SK-N-DZ (cell line): ENCODE data around the genes GPR6 and METTL24.

RAMPAGE:
- cytosol, long total RNA, result no peak
- nucleus, long total RNA, result no peak
Observed at GRCh38 chr6:109292180-109292969, 89.9 kb downstream of the CD164 start.

DNA sequence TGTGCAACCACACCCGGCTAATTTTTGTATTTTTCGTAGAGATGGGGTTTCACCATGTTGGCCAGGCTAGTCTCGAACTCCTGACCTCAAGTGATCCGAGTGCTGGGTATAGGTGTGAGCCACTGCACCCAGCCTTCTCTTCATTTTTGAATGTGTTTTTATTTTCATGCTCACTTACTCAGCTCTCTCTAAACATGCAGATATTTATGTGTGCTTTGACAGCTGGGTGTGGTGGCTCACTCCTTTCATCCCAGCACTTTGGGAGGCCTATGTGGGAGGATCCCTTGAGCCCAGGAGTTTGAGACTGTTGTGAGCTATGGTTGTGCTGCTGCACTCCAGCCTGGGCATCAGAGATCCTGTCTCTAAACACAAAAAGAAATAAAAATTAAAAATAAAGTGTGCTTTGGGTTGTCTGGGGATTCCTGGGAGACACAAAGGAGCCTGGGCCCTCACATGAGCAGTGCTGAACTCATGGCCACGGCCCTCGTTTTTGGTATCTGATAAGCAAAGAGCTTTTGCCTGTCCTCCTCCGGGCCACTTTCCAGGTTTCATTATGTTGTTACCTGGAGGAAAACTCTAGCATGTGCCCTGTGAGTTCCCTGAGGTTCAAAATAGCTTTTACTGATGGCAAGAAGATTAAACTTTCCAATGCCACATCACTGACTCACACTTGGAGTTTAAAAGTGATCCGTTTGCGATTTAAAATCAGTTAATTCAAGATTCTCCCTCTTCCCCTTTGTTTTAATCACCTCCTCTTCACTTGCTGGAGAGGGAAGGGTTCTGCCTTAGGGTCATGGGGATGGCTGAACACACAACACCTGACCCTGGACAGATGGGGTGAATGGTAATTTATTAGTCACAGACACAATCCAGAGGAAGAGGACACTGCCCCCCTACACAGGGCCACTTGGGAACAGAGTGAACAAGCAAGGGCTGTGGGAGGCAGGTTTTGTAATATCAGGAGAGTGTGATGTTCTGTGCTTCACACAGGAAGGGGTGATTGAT, 78.4 kb downstream of the CD164 start:
RAMPAGE:
- cytosol, long total RNA, result no peak
- nucleus, long total RNA, result no peak

GRCh38 chr6:109313135-109313534, 69.1 kb downstream of the CD164 start:
RAMPAGE:
- cytosol, long total RNA, result no peak
- nucleus, long total RNA, result no peak

RAMPAGE:
- cytosol, long total RNA, result no peak
- nucleus, long total RNA, result no peak
Observed at GRCh38 chr6:109320138-109320486, 62.2 kb downstream of the CD164 start.

RAMPAGE:
- cytosol, long total RNA, result no peak
- nucleus, long total RNA, result no peak
Observed at GRCh38 chr6:109366482-109367270, 15.6 kb downstream of the CD164 start.

GRCh38 chr6:109372911-109373934, 9.0 kb downstream of the CD164 start:
RAMPAGE:
- cytosol, long total RNA, result no peak
- nucleus, long total RNA, result no peak

DNA sequence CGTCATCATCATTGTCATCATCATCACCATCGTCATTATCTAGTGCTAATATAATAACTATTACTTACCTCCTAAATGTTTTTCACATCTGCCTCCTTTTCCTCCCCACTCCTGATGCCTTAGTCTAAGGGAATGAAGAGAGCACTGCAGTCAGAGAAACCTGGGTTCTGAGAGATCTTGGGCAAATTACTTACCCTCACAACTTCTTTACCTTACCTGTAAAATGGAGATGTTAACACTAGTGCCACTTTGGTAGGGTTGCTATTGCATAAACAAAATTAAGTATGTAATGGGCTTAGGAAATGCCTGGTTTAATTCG, 811 bp upstream of the ZBTB24 start:
RAMPAGE:
- cytosol, long total RNA, result no peak
- nucleus, long total RNA, result no peak

DNA sequence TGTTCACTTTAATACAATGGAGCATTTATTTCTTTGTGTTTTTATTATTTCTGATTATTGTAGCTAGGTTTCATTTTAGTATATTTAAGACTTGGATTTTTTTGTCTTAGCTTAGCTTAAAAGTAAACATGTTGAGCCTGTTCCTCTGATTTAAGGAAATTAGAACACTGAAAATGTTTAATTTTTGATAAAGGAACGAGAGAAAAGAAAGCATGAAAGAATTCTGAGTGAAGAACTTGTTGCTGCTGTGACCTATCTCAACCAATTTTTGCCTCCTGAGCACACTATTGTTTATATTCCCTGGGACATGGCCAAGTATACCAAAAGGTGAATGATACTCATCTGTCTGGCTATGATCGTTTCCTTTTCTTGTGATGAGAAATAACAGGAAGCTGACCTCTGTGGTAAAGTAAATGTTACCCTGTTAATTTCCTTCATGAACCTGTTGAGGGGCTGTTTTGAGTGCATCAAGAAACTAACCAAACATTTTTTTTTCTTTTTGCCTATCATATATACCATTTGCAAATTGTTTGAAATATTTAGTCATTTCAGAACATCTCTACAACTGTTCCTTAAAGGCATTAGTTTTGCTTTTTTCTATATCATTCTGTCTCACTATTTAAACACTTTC, 69.1 kb downstream of the FIG4 start:
RAMPAGE:
- cytosol, long total RNA, result no peak
- nucleus, long total RNA, result no peak

DNA sequence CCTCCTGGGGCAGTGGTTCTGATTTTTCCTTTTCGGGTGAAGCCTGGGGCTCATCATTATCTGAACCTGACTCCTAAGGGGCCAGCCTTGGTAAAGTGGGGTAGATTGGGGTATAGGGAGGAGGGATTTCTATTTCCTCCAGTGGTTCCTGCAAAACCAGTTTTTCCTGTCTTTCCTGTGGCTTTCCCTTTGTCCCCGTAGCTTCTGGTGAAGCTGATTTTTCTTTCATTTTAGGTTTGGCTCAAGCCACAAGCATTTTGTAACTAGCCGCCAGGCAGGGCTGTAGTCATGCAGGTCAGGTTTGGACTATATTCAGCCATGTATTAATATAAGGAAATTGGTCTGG, 85.1 kb upstream of the GPR6 start:
RAMPAGE:
- cytosol, long total RNA, result no peak
- nucleus, long total RNA, result no peak

DNA sequence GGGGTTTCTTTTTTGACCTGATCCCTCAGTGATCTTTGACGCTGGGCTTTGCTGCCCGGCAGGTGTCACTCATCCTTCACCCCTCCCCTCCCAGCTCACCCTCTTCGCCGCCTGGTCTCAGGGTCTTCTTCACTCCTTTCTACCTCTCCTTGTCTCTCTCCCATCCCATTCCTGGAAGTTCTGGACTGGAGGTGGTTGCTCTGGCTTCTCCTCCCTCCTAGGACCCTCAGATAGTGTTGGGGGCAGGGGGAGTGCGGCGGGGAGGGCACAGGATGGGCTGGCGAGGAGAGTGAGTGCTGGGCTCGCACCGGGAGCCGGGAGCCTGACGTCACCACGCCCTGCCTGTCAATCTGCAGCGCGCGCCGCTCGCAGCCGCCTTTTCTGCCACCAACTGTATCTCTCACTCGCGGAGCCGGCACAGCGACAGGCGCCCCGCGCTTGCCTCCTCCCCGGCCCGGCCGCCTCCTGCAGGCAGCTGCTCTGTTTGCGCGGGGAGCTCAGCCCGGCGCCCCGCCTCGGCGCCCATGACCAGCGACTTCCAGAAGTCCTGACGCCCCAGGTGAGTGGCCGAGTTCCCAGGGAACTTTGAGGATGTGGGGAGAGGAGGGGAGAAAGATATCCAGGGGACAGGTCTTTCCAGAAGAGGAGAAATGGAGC, at the start of gene GPR6:
Gene GPR6 (plus strand): TSS at position 403 of the 657 bp plus-strand sequence.
RAMPAGE:
- cytosol, long total RNA, result no peak
- nucleus, long total RNA, result no peak

RAMPAGE:
- cytosol, long total RNA, result no peak
- nucleus, long total RNA, result no peak
Observed at GRCh38 chr6:110356424-110357210, 1.5 kb downstream of the METTL24 start.

DNA sequence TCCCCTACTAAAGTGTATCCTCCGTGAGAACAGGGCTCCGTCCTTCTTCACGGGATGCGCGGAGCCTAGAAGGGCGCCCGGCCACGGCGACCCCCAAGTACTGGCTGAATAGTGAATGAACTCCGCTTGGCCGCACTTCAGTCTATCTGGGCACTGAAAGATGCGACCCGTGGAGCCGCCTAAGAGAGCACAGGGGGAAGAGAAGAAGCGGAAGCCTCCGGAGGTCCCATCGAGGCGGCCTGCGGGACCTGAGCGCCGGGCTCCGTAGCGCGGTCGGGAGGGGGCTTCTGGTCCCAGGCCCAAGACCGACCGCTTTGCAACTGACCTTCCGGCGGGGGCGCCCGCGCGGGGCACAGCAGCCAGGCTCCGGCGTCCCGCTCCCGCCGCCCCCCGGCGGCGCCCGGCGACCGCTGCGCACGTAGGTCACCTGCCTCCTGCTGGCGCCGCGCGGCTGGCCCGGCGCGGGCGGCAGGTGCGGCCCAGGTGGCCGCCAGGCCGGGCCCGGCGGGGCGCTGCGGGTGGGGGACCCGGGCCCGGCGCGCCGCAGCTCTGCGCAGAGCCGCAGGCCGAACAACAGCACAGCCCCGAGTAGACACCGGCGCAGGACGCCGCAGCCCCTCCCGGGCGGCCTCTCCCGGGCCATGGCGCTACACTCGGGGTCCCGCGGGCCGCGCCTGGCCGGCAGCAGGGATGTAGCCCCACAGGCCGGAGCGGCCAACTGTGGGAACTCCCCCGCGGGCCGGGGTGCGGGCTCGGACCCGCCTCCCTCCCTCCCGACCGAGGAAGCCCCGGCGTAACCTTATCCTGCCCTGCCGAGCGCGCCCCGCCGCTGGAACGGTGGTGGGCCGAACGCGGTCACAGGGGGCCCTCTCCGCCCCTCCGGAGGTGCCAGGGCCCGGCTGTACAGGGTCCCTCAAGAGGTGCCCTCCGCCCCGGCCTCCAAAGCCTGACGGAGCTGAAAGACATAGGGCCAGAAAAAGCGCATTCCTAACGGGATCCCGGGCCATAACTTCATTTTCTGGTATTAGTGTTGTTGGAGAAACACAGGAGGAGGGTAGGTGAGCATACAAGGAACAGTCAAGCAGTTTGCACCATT, at the start of gene METTL24:
Gene METTL24 (minus strand): TSS at position 720 of the 1,096 bp plus-strand sequence.
RAMPAGE:
- cytosol, long total RNA, result no peak
- nucleus, long total RNA, result no peak

GRCh38 chr6:110491678-110492465, 15.5 kb upstream of the SLC22A16 start:
RAMPAGE:
- cytosol, long total RNA, result no peak
- nucleus, long total RNA, result no peak

DNA sequence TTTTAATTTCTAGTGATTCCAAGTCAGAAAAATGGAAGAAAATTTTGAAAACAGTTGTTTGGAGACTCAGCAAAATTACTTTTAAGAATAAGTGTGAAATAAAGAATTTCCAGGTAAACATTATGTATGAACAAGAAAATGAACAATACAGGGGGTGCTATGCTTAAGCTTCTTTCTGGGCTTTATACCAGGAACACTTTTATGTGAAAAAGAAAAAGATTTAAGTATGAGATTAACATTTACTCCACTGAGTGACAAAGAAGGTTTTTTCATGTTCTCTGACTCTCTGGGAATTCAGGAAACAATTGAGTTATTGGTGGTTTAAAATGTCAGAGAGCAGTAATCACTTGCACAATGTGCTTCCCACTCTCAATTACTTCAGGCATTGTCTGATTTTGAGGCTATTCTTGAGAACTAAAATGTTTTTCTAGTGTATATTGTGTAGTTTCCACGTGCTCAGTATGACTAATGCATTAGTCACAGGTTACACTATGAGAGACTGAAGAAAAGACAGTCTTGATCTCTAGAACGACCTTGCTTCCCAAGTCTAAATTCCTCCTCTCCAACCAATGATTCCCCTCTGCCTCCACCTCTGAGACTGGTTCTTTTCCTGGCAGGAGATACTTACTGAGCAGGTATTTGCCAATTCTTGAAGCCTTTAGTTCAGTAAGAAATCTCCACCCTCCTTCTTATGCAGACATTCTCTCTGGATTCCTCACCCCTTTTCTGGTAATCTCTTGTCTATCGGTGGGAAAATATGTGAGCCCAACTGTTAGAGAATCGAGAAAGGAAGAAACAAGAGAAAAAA, 60.7 kb upstream of the SLC22A16 start:
RAMPAGE:
- cytosol, long total RNA, result no peak
- nucleus, long total RNA, result no peak

DNA sequence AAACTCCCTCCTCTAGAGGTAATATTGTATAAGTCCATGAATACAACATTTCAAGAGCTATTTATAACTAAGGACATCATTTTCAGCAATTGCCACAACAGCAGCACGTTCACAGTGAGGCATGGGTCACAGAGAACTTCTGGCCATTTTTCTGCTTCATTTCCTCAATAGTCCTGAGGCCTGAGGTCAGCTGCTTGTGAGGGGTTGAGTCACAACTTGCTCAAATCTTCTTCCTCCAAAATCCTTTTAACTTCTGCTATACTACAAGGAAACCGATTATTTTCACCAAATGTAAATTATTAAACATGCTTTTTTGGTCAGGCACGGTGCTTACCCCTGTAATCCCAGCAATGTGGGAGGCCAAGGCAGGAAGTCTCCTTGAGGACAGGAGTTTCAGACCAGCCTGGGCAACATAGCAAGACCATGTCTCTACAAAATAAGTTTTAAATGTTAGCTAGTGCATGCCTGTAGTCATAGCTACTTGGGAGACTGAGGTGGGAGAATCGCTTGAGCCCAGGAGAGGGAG, 11.2 kb upstream of the SLC16A10 start:
RAMPAGE:
- cytosol, long total RNA, result no peak
- nucleus, long total RNA, result no peak

GRCh38 chr6:111289129-111289509, 30.0 kb downstream of the MFSD4B start:
RAMPAGE:
- cytosol, long total RNA, result no peak
- nucleus, long total RNA, result no peak

DNA sequence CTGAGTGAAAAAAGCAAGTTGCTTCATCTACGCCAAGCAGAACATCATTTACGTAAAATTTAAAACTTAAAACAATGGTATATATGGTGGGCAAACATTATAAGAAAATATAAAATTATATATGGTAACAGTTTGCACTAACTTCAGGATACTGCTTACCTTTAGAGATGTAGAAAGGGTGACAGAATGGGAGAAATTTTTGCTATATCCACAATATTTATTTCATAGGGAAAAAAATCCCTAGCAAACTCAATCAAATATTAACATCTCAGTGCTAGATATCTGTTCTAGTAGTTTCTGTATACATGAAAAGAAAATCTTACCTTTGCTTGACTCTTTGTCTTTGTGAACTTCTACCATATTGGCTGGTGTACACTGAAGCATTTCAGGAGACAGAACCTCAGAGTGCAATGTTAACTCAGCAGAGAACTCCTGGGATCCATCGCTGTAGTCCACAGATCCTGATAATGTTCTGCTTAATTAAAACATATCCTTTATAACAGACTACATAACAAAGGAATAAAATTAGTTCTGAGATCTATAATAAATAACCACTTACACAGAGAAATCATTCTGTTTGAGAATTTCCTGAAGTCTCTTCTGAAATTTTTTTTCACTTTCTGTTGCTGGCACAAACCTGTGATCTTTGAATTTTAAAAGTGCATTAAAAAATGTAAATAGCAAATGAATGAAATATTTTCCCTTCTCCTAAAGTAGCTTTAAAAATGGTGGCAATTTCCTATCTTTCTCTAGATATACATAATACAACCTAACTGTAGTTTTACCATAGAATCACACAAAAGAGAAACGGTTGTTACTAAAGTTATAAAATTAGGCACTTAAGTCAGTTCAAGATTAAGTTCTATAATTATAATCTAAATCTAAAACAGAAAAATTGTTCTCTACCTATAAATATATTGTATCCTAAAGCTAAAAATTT, 95.3 kb downstream of the REV3L start:
RAMPAGE:
- cytosol, long total RNA, result no peak
- nucleus, long total RNA, result no peak

DNA sequence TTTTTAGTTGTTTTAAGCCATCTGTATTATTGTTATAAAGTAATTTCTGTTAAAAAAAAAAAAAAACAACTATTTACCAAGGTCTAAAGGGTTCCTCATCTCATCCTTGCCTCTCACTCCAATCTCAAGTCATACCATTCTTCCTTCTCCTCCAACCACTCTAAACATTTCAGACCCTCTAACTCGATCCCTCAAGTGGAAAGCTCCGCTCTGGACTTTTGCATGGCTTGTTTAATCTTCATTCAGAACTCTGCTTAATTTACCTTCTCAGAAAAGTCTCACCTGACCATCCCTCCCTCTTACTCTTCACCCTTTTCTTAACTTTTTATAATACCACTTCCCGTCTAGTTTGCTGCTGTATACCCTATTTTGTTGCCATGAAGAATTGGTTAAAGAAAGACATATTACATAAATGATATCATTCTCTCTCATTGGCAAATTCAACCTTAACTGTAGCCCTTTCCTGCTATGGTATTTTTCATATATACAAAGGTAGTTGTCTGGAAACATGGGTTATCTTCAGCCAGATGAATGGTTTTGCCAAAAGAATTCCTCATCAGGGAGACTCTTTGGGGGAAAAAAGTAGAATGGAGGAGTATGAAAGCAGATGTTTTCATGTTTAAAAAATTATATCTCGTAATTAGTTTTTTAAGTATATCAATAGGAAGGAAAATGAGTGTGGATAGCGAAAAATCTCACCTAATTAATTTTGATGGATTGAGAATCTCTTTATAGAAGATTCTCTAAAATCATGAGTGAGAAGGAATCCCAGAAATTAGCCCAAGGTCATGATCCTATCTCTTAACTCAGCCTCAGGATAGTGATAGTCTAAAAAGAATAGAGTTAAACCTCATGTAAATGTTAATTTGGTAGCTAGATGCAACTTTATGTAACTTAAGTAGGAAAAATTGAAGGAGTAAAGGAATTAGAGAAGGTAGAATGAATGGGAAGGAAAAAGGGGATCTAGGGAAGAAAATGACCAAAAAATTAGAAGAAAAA, 70.0 kb downstream of the REV3L start:
RAMPAGE:
- cytosol, long total RNA, result no peak
- nucleus, long total RNA, result no peak

DNA sequence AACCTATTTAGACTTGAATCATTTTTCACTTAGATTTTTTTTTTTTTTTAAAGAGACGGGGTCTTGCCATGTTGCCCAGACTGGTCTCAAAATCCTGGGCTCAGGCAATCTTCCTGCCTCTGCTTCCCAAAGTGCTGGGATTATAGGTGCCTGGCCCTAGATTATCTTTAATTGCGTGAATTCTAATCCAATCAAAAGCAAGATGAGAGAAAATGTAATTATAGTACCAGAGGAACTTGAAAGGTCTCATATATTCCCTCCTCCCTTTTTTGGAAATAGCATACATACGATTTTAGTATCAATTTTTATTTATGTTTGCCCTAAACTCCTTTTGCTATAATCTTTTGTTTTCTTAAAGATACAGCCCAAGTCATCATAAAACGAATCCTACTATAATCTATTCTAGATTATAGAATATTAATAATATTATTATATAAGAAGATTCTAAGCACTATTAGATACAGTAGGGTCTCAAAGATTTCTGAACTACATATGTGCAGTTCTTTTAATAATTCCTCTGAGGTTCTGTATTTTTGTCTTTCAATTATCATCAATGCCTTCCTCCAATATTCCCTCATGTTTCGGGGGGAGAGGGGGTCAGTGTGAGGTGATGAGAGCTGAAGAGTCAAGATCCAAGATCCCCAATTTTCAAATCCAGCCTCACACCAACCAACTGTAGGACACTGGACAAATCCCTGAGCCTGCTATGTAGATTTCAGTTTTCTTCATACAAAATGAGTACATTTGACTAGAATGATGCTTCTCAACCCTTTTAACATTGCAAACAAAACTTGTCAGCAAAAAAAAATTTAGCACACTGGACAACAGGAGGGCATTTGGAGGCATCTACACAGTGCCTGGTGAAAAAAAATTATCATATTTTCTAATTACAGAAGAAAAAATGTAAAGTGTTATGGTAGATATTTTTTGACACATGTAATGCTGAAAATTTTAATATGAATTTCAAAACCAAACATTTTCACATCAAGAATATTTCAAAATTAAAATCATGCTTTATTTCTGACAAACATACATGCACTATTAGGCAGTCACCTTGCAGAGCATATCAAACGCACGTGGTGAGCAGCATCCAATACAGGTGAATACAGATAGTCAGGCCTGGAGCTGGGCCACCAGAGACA, 9.5 kb downstream of the REV3L start:
RAMPAGE:
- cytosol, long total RNA, result no peak
- nucleus, long total RNA, result no peak

GRCh38 chr6:111477331-111478009, 5.5 kb downstream of the REV3L start:
RAMPAGE:
- cytosol, long total RNA, result no peak
- nucleus, long total RNA, result no peak